LUHMES (cell line): ENCODE data around the genes CXCL9 and CCDC158.

- PRO-cap: no peak
These were observed 1.5 kb downstream of the CXCL2 start for GRCh38 chr4:74097170-74098204.

DNA sequence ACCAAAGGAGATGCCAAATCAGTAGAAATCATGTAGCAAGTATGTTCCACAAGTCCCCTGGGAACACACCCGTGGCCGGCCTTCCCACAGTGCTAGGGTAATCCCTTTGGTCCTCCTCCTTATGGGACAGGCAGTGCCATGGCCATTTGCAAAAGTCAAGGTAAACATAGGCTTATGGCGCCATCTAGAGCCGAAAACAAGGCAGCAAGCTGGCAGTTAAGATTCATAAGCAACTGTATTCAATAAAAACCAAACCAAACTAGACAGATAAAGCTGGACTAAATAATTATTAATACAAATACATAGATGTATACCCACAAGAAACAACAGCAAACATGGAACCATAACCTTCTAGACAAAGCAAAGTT is 23.7 kb upstream of the MTHFD2L start:
- PRO-cap: no peak

DNA sequence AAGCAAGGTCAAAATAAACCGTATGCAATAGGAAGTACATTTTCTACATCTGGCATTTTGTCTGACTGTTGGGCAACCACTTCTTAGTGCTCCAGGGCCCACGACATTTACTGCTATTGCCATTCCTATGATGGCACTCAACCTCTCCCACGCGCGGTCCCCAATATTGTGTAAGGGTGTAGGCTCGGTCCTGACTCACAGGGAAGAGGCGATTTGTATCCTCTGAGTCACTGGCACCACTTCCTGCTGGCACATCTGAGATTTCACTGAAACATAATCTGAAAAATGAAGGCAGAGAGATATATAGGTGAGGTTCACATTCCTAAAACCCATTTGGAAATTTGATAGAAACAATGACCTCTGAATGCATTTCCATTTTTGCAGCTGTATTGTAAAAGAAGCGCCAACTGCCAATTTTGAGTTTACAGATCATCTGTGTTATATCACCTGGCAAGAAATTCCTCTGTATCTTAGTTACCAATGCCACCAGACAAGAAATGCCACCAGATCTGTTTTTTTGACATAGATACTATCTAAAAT is 9.7 kb downstream of the EREG start:
- PRO-cap: no peak

GRCh38 chr4:74433475-74433973 is 11.4 kb upstream of the AREG start:
- PRO-cap: no peak

DNA sequence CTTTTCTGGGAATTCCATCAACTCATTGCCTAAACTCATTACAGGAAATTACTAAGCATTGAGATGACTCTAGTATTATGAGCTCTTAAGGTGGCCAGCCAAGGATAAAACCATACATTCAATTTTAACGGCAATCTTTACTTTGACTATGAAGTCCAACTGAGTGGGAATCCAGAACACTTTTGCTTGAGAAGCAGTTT is 94.6 kb downstream of the AREG start:
- PRO-cap: no peak

DNA sequence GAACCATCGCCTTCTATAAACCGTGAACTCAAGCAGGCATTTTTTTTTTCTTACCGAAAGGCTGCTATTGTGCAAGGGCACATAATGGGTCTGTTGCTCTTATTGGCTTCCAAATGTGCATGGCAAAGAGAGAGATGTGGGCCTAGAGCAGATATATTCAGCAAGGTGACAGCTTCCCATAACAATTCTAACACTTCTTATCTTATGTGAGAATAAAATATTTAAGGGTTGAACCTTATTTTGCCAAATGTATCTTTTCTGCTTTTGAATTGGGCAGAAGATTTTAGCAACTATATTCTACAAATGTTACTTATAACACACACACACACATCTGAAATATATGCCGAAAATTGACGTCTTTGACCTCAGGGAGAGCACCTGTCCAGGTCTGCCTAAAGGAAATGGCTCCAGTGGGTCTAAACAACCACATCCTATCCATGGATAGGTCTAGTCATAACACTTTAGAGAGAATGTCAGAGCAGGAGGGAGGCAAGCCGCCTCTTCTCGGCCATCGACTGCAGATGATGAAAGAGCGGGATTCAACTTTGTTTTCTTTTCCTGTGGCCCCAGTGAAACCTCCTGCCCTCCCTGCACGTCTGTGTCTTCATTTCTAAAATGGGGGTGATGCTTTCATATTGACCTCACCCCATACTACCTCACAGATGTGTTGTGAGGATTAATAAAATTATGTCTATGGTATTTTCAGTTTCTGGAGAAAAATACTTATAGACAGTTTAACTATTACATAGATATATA is 115.9 kb downstream of the PARM1 start:
- PRO-cap: no peak

DNA sequence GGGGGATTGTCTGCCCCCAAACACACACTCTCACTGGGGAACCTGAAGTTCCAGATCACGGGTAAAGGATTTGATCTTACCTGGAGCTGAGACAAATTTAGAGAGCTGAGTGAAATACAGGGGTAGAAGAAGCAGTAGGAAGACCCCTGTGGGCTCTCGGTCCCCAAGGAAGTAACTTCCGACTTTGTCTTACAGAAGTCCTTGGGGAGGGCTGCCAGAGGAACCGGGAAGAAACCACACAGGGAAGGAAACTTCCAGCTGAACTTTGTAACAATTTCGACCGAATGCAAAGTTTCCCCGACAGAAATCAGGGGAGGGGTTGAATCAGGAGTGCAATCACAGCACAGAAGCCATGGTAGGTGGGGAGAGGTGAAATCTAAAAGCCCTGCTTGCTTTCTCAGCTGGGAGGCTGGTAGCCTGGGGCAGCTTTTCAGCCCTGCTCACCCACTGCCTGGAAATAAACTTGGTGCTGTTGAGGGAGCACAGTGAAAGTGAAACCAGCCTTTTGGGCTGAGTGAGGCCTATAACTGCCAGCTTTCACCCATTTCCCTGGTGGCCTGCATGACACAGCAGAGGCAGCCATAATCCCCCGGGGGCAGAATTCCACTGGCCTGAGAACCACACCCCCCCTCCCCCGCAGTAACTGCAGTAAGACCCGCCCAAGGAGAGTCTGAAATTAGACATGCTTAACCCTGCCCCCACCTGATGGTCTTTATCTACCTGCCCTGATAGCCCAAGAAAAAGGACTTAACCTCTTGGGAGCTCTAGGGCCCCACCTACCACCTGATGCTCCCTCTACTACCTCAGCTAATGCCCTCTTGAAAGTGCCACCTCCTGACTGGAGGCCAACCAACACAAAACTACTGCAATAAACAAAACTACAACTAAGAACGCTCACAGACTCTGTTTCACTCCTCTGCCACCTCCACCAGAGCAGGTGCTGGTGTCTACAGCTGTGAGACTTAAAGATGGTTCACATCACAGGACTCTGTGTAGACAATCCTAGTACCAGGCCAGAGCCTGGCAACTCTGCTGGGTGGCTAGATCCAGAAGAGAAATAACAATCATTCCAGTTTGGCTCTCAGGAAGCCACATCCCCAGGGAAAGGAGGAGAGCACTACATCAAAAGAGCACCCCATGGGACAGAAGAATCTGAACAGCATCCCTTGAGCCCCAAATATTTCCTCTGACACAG is 248.2 kb downstream of the PARM1 start:
- PRO-cap: no peak

- PRO-cap: no peak
These were observed 186.6 kb downstream of the RCHY1 start for GRCh38 chr4:75327557-75327983.

GRCh38 chr4:75643707-75644735 is 13.7 kb upstream of the CDKL2 start:
- PRO-cap: no peak

DNA sequence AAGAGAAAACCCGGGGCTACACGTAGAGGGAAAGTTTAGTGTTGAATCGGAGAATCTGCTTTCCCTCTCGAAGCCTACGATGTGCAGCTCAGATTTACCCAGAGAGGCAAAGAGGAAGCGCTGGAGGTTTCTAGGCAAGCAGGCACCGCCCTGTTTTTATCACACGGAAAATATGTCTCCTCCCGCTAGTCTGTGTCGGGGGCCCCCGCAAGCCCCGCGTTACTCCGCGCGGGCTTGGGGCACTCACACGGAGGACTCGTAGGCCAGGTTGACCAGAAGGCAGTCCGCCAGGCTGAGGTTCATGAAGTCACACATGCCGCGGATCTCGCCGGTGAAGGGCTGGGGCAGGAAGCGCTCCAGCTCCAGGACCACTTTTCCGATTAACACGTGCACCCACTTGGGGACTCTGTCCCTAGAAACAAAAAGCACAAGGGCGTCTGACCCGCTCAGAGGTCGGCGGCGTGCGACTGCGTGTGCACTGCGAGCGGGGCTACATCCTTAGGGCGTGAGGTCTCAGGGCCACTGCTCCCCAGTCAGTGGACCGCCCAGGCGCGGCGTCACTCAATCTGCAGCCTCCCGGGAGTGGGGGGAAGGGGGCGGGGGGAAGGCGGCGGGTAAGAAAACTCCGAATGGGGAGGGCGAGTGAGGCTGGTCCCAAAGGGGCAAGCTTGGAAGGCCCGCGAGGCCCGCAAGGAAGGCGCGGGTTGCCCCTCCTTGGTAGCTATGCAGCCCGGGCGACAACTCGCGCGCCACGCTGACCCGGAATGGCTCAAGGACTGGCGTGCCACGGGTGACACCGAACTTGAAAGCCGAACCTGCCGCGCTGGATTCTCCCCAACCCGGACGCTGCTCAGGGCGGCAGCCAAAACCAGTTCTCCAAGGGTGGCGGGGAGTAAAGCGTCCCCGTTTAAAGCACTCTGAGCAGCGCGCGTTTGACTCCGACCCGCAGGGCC is 783 bp downstream of the NAAA start:
- PRO-cap: unidirectional peak, plus-strand start at position 281 of the sequence; unidirectional peak, plus-strand start at position 309 of the sequence; bidirectional peak, plus-strand start at position 429 of the sequence, minus-strand start at position 500 of the sequence; bidirectional peak, plus-strand start at position 724 of the sequence, minus-strand start at position 767 of the sequence

GRCh38 chr4:76007241-76007570 is at the start of gene CXCL9:
CXCL9 (minus strand) TSS chr4:76007509.
- PRO-cap: no peak

- PRO-cap: no peak
These were observed 1.8 kb upstream of the ART3 start for GRCh38 chr4:76072641-76073206.

GRCh38 chr4:76147448-76148297 is 524 bp downstream of the NUP54 start:
- PRO-cap: bidirectional peak, plus-strand start at chr4:76147954, minus-strand start at chr4:76147785; unidirectional peak, minus-strand start at chr4:76148163

GRCh38 chr4:76174003-76174579 is 25.9 kb upstream of the NUP54 start:
- PRO-cap: no peak

DNA sequence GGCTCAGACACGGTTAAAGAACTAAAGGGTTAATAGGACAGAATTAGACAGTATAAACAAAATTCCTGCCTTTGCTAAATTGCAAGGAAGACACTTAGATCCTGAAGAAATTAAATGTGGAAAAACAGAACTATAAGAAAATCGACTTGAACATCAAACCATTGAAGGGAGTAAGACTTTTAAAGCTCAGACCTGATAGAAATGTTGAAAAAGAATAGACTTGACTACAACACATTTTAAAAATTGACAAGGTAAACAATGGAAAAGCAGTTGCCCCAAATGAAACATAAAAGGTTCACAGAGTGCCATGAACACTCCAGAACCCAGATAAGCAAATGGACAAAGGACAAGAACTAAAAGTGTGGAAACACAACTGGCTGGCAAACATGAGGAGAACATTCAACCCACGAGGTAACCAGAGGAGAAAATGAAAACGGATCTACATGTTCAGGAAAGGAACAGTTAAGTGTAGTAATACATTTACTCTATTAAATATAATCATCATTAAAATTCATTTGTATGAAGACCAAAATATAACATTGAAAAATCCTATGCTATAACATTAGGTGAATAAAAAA is 26.5 kb downstream of the SCARB2 start:
- PRO-cap: no peak

GRCh38 chr4:76203439-76204141 is 10.0 kb downstream of the SCARB2 start:
- PRO-cap: no peak

GRCh38 chr4:76250887-76251376 is 589 bp upstream of the FAM47E start:
- PRO-cap: no peak

DNA sequence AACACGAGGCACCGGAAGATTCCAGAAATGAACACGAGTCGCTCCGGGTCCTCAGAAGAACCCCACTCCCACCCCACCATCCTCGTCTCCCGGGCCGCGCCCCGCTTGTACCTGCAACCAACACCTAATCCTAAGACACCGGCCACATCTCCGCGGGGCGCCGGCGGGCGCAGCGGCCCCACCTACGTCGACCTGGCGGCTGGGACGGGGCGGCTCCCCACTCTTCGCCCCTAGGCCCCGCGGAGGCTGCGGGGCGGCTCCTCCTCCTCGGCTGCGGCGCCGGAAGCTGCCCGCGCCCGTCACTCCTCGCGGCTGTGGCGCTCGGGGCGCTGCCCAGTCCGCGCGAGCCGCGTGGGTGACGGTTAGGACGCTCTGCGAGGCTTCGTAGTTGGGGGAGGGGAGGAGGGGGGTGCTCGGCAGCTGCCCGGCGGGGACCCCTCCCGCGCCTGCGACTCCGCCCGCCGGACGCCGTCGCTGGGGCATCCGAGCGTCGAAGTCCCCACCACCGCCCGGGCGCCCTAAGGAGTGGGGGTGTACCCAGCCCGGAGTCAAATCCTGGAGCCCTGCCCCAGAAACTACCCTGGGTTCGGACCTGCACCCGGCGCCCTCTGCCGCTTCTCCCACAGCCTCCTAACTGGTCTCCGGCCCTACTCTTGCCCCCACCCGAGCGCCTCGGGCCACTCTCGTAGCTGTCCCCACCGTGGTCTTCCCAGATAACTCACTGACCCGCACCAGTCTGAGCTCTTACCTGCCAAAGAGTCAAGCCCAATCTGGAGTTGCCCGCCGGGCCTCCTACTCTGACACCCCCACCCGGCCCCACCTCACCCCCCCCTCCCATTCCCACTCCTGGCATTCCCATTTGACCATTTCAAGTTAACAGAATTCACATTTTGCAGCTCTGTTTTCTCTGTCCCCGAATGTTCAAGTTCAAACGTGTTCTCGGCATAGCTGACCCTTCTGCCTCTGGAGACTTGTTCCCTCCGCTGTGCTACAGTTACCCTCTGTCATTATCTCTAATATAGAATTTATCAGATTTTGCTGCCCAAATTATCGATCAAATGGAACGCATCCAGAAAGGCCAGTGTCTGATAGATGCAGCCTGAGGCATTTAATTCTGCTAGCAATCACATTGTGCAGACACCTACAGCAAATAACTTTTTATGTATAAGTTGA is at the start of gene CCDC158:
Gene CCDC158 (minus strand): TSS at position 288 of the 1,173 bp plus-strand sequence.
- PRO-cap: no peak

GRCh38 chr4:76435441-76436417 is 700 bp downstream of the SHROOM3 start:
- PRO-cap: no peak

- PRO-cap: no peak
These were observed 14.9 kb downstream of the SHROOM3 start for GRCh38 chr4:76449960-76450361.